Esophagus squamous epithelium (tissue), 4 donors: Measurements from ENCODE around the genes PSORS1C1, CDSN and CCHCR1.

GRCh38 chr6:30260032-30260616 lies 46.9 kb upstream of the TRIM26 start:
- PRO-cap = no peak
- RAMPAGE, long total RNA, 4 experiments = no peak in any of the 4 experiments

- PRO-cap = no peak
- RAMPAGE, long total RNA, 4 experiments = no peak in any of the 4 experiments
These were observed 38.4 kb upstream of the TRIM39 start for GRCh38 chr6:30288132-30288994.

- PRO-cap = no peak
- RAMPAGE, long total RNA, 4 experiments = no peak in any of the 4 experiments
These were observed 1.5 kb upstream of the TRIM39 start for GRCh38 chr6:30325279-30325642.

- PRO-cap = no peak
- RAMPAGE, long total RNA, 4 experiments = no peak in any of the 4 experiments
These were observed 330 bp upstream of the RPP21 start for GRCh38 chr6:30344690-30344961.

- PRO-cap = unidirectional peak, plus-strand start at chr6:30357879
- RAMPAGE, long total RNA, 4 experiments = no peak in any of the 4 experiments
These were observed 12.8 kb downstream of the RPP21 start for GRCh38 chr6:30357507-30358373.

- PRO-cap = no peak
- RAMPAGE, long total RNA, 4 experiments = no peak in any of the 4 experiments
These were observed 1.8 kb downstream of the HLA-E start for GRCh38 chr6:30490786-30491862.

DNA sequence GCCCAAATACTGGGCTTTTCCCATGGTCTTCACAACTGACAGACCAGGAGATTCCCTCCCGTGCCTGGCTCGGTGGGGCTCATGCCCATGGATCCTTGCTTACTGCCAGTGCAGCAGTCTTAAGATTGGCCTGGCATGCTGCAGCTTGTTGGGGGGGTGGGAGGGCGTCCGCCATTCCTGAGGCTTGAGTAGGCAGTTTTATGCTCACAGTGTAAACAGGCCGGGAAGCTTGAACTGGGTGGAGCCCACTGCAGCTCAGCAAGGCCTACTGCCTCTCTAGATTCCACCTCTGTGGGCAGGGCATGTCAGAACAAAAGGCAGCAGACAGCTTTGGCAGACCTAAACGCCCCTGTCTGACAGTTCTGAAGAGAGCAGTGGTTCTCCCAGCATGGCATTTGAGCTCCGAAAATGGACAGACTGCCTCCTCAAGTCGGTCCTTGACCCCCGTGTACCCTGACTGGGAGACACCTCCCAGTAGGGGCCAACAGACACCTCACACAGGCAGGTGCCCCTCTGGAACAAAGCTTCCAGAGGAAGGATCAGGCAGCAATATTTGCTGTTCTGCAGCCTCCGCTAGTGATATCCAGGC lies 31.9 kb downstream of the HLA-E start:
- PRO-cap = bidirectional peak, plus-strand start at position 342 of the sequence, minus-strand start at position 104 of the sequence
- RAMPAGE, long total RNA, 4 experiments = no peak in any of the 4 experiments

DNA sequence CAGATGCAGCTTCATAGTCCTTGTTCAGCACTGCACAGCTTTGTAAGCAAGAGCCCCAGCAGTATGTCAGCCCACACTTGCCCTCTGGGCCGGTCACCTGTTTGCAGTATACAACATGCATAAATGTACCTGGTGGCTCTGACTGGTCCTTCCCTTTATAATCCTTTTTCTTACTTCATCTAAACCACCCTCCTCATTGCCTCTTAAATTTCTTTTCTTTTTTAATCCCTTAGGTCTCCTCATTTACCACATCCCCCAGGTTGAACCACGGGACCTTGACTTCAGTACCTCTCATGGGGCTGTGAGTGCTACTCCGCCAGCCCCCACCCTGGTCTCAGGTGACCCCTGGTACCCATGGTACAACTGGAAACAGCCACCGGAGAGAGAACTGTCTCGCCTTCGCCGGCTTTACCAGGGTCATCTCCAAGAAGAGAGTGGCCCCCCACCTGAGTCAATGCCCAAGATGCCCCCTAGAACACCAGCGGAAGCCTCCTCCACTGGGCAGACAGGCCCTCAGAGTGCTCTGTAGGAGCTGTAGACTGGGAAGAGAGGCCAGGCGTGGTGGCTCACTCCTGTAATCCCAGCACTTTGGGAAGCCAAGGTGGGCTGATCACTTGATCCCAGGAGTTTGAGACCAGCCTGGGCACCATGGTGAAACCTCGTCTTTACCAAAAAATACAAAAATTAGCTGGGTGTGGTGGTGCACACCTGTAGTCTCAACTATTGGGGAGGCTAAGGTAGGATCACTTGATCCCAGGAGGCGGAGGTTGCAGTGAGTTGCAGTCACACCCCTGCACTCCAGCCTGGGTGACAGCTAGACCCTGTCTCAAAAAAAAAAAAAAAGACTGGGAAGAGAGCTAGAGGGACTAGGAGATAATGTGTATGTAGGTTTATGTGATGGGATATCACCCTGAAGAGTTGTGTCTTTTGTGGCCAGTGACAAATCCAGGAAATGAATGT lies 1.1 kb upstream of the ATAT1 start:
- PRO-cap = no peak
- RAMPAGE, long total RNA, 4 experiments = no peak in any of the 4 experiments

- PRO-cap = no peak
- RAMPAGE, long total RNA, 4 experiments = no peak in any of the 4 experiments
These were observed 6.6 kb downstream of the ATAT1 start for GRCh38 chr6:30633320-30633715.

DNA sequence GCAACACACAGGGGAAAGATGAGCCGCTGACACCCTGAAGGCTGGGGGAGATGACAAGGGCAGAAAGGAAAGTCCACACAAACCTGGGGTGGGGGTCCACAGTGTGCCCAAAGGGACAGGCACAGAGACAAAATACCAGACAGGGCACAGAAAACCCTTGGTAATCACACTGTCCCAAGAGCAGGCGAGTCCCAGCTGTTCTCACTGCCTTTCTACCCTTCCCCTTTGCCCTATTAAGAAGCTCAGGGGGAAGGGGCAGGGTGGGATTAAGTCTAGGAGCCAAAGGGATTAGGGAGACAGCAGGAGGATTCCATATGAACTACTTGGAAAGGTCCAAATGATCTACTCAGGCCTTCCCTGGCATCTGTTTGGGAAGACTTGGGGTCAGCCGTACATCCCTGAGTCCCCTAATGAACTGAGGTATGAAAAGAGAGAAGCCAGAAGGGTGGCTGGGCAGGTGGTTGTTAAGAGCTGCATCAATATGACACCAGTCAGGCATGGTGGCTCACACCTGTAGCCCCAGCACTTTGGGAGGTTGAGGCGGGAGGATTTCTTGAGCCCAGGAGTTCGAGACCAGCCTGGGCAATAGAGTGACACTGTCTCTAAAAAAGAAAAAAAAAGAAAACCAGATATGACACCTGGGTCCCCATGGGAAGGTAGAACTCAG lies 6.3 kb downstream of the PPP1R18 start:
- PRO-cap = no peak
- RAMPAGE, long total RNA, 4 experiments = no peak in any of the 4 experiments

GRCh38 chr6:30687727-30688404 lies 1.4 kb upstream of the PPP1R18 start:
- PRO-cap = unidirectional peak, minus-strand start at chr6:30688042
- RAMPAGE, long total RNA, 4 experiments = no peak in any of the 4 experiments

DNA sequence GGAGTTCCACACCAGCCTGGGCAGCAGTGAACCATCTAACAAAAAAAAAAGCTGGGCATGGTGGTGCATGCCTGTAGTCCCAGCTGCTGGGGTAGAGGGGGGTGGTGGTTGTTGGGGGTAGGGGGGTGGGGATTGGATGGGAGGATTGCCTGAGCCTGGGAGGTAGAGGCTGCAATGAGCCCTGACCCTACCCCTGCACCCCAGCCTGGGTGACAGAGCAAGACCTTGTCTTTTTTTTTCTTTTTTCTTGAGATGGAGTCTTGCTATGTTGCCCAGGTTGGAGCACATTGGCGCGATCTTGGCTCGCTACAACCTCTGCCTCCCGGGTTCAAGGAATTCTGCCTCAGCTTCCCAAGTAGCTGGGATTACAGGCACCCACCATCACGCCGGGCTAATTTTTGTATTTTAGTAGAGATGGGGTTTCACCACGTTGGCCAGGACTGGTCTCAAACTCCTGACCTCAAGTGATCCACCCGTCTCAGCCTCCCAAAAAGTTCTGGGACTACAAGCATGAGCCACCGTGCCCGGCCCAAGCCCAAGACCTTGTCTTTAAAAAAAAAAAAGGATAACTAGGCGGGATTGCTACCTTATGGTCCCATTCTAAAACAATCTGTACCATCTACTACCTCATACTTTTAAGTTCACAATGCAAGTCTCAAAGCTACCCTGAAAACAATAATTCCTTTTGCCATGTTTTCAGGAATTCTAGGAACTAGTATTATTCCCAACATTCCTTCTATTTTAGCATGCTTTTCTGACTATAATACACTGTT lies 6.4 kb downstream of the TUBB start:
- PRO-cap = no peak
- RAMPAGE, long total RNA, 4 experiments = no peak in any of the 4 experiments

- PRO-cap = bidirectional peak, plus-strand start at chr6:30827249, minus-strand start at chr6:30827103
- RAMPAGE, long total RNA, 4 experiments = no peak in any of the 4 experiments
These were observed 57.3 kb upstream of the DDR1 start for GRCh38 chr6:30826886-30827589.

DNA sequence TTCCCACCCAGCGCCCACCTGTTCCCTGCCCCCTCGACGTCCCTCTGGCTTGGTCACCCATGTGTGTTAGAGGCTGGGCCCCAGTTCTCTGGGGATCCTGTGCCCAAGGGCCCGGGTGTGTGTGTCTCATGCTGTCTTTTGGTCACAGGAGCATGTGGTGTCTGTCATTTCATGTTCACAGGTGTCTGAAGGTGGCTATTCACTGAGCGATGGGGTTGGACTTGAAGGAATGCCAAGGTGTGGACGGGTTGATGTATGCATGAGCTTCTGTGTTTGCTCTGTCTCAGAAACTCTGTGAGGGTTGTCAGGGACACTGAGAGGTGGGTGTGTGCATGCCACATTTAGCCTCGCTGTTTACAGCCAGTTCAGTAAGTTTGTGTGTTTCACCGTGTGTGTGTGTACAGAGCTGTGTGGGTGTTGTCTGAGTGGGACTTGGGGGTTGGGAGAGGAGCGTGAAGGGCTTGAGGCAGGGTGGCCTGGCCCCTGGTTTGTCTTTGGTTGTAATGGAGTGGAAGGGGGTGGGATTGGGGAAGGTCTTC lies 1.2 kb downstream of the DDR1 start:
- PRO-cap = bidirectional peak, plus-strand start at position 288 of the sequence, minus-strand start at position 144 of the sequence
- RAMPAGE, long total RNA, 4 experiments = no peak in any of the 4 experiments

GRCh38 chr6:30916953-30917337 lies 2.9 kb downstream of the VARS2 start:
- PRO-cap = bidirectional peak, plus-strand start at chr6:30917219, minus-strand start at chr6:30917121
- RAMPAGE, long total RNA, 4 experiments = start-site peak on the plus strand in 1 of 4 experiments, at chr6:30917215-30917252 at its widest, 9 reads per replicate

- PRO-cap = no peak
- RAMPAGE, long total RNA, 4 experiments = start-site peak on the plus strand in 3 of 4 experiments, at chr6:31054237-31054465 at its widest, 5 to 823 reads per replicate
These were observed 43.8 kb downstream of the MUC22 start for GRCh38 chr6:31053914-31054562.

GRCh38 chr6:31114554-31114938 lies at the start of gene PSORS1C1:
TSS of gene PSORS1C1 (plus strand) at chr6:31114800.
- PRO-cap = unidirectional peak, plus-strand start at chr6:31114728; unidirectional peak, plus-strand start at chr6:31114803
- RAMPAGE, long total RNA, 4 experiments = no peak in any of the 4 experiments

GRCh38 chr6:31120359-31120558 lies at the start of gene CDSN:
TSS of gene CDSN (minus strand) at chr6:31120446.
- PRO-cap = no peak
- RAMPAGE, long total RNA, 4 experiments = no peak in any of the 4 experiments

GRCh38 chr6:31142183-31142994 lies 3.5 kb upstream of the PSORS1C2 start:
- PRO-cap = no peak
- RAMPAGE, long total RNA, 4 experiments = no peak in any of the 4 experiments

DNA sequence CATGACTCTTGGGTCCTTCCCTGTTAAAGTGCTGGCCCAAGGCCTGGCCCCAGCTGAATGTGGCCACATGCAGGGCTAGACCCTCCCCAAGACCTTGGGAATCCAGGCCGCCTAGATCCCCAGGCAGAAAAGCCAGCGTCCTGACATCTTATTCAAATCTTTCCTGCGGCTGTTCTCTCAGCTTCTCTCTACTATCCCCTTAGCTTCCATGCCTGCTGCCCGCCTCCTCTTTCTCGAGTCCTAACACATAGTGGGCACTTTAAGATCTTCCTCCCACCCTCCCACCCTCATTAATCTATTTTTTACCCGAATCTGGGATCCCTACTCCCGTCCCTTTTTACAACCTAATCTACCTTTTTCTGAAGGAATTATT lies at the start of gene CCHCR1:
Gene CCHCR1 (minus strand): TSS at position 271 of the 373 bp plus-strand sequence.
- PRO-cap = no peak
- RAMPAGE, long total RNA, 4 experiments = no peak in any of the 4 experiments